Mammary epithelial cell (primary cell): ENCODE measurements around the genes SLC22A18 and ZNF195.

GRCh38 chr11:2217202-2218079, 45.8 kb upstream of the TH start:
- CAGE, long polyA plus RNA, result no peak
- RRBS, result no CpG with 5 or more reads among the region's 23 CpGs

- CAGE, long polyA plus RNA, result no peak
- RRBS, result no CpG with 5 or more reads among the region's 4 CpGs
Observed at GRCh38 chr11:2265259-2265817, 5.0 kb downstream of the ASCL2 start.

DNA sequence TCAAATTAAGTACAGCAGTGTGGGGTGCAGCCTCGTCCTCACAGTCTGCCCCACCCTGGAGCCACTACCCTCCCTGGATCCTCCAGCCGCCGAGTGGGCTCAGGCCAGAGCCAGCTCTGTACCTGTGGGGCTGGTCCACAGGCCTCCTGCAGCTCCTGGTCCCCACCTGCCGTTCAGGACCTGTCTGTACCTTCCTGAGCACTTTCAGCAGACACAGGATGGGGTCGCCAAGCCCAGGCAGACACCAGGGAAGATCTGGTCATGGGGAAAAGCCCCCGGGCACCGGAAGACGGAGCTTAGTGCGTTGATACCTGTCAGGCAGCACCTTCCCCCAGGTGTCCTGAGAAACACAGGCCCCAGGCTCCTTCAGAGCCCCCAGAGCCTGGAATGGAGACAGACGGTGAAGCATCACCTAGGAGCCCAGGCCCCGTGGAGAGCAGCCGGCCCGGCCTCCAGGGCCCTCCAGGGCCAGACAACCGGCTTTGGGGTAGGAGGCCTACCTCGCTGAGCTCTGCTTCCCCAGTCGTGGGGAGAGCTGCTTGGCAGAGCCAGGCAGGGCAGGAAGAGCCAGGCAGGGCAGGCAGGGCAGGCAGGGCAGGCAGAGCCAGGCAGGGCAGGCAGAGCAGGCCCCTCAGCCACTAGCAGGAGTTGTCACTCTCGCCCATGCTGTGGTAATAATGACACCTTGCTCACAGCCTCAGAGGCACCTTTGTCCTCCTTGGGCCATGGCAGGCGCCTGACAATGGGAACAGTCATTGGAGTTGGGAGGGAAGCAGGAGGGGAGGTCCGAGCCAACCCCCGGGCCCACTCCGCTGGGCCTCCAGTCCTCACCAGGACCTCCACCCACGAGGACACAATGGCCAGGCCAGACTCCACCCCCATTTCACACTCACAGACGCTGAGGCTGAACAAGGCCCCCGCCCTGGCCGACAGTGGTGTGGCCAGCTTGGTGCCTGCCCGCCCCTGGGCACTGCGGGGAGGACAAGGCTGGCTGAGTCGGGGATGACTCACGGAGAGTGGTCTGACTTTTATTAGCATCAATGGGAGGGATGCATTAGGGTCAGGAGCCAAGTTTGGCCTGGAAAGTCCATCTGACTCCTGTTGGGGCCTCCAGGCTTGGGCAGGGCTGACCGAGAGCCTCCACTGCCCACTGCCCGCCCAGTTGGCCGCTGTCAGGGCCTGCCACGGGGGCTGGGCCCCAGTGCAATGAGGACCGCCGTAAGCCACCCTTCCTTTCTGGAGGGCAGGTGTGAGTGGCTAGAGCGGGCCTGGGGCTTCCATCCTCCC, 10.1 kb downstream of the TSPAN32 start:
- CAGE, long polyA plus RNA, result no peak
- RRBS, result no CpG with 5 or more reads among the region's 36 CpGs

GRCh38 chr11:2321043-2321672, 19.3 kb downstream of the TSPAN32 start:
- CAGE, long polyA plus RNA, result no peak
- RRBS, result no CpG with 5 or more reads among the region's 12 CpGs

- CAGE, long polyA plus RNA, result no peak
- RRBS, result no CpG with 5 or more reads among the region's 30 CpGs
Observed at GRCh38 chr11:2385067-2385647, 8.0 kb downstream of the CD81 start.

DNA sequence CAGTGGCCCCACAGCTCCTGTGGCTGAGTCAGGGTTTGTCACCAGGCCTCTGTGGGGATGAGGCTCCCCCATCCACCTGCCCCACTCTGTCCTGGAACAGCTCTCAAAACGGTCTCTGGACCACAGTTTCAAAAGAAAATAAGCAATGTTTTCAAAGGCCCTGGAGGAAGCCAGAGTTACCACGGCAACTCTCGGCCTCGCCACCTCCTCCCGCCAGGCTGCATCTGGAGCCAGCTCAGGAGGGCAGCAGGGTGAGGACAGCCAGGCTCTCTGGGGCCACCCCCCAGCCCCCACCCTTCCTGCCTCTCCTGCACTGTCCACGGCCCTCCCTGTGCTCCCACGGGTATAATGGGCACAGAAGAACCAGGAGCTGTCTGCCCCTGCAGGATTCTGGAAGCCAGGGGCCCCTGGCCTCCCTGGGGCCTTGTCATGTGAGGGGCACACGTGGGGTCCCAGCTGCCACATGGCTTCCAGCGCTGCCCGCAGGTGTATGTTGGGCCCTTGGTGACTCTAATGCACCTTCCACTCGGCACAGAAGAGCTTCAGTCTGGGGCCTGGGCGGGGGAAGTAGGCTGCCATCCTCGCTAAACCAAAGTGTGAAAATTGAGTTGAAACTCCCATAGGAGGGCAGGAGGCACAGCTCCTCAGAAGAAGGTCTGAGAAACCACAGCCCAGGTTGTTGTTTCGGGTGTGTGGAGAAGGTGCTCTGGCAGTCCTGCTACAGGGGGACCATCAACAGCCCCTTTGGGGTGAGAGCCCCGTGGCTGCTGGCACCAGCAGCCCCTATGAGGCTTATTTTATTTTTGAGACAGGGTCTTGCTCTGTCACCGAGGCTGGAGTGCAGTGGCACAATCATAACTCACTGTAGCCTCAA, 10.4 kb downstream of the CD81 start:
- CAGE, long polyA plus RNA, result no peak
- RRBS, result no CpG with 5 or more reads among the region's 16 CpGs

GRCh38 chr11:2390539-2391241, 9.9 kb upstream of the TSSC4 start:
- CAGE, long polyA plus RNA, result no peak
- RRBS, result no CpG with 5 or more reads among the region's 14 CpGs

- CAGE, long polyA plus RNA, result no peak
- RRBS, result no CpG with 5 or more reads among the region's 5 CpGs
Observed at GRCh38 chr11:2696211-2696823, 189.3 kb downstream of the CDKN1C start.

GRCh38 chr11:2728713-2729288, 156.8 kb downstream of the CDKN1C start:
- CAGE, long polyA plus RNA, result no peak
- RRBS, result 24% methylated on average over 3 of the region's 17 CpGs

DNA sequence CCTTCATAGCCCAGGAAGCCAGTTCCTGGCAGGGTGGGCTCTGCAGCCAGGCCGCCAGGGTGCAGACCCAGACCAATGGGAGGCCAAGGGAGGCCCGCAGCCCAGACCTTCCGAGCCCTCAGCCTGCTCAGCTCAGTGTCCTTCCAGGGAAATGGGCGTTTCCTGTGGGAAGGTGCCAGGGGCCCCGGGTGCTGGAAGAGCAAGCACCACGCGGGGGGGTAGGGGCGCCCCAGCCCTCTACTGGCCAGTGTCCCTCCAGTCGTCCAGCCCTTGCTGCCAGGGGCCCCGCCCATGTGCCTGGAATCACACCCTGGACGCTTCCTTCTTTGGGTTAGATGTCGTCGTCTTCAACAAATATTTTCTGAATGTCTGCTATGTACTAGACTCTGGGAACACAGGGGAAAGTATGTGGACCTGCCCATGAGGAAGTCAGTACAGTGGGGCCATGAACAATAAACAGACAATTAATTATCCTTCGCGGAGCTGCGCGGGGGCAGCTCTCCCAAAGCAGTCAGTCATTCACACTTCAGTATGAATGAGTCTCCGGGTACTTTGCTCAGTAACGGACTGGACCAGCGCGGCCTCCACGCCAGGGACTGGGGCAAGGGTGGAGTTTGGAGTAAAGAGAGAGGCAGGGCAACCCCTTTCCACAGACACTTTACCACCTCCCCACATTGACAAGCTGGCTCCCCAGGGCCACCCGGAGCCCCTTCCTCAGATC, 60.2 kb downstream of the CDKN1C start:
- CAGE, long polyA plus RNA, result no peak
- RRBS, result no CpG with 5 or more reads among the region's 23 CpGs

DNA sequence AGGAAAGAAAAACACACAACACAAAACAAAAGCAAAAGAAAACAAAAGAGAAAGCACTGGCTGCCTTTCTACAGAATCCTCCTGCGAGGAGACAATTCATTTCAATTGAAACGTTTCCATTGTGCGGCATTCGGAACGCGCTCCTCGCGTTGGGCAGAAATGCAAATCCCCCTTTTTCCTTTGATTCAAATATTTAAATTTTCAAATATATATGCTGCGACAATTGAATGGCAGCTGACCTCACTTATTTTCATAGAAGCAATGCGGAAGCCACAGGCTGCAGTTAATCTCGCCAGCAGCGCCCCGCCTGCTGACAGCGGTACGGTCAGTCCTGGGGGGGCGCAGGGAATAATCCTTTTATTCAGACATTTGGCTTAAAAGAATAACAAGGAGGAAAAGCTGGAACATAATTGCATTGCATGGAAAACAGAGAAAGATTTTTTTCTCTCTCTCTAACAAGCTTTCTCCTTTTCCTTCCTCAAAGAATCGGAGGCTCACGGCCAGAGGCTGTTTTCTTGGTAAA, 17.4 kb downstream of the CDKN1C start:
- CAGE, long polyA plus RNA, result no peak
- RRBS, result no CpG with 5 or more reads among the region's 18 CpGs

DNA sequence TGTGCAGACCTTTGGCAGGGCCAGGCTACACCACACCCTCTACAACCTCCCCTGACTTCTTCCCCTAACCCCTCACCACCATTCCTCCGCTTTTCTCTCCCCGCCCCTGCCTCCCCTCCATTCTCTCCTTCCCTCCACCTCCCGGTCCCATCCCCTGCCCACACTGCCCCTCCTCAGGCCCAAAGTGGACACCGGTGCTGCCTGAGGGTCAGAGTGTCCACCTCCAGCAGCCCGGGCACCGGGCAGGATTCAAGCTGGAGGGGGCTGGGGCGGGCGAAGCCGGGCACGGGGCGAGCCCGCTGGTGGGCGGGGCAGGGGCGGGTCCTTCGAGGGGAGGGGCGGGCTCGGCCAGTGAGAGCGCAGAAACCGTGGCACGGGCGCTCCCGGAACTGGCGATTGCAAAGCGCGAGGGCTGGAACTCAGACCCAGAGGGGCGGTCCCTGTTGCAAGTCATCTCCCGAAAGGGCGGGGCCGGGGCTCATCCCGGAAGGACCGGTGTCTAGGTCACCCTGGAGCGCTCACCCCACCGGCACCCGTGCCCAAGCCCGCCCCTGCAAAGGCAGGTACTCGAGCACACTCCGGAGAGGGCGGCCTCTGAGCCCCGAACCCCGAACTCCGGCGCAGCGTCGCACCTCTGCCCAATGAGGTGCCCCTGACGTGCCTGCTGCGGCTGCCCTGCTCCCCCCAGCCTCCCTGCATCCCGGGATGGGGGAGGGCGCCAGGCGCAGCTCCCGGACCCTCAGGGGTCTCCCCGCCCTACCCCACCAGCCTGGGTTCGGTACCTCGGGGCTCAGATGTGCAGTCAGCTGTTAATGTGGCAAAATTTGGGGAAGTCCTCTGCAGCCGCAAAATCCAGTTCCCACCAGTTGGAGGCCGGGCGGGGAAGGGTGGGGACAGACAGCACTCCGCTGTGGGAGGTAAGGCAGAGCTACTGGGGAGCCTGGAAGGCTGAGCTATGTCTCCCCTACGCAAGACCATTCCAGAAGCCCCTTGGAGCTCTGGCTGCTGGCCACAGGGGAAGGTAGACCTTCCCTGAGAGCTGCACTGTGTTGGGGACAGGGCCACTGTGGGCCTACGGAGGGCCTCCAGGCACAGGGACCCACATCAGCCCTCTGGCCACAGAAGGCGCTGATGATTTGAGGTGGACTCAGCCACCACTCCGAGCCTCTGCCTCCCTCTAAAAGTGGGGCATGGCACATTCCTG, at the start of gene SLC22A18:
SLC22A18 (plus strand) TSS at position 477 of the 1,204 bp plus-strand sequence.
- CAGE, long polyA plus RNA, result no peak
- RRBS, result 2% methylated on average over 21 of the region's 61 CpGs

- CAGE, long polyA plus RNA, result no peak
- RRBS, result no CpG with 5 or more reads among the region's 9 CpGs
Observed at GRCh38 chr11:2943085-2943482, 13.9 kb upstream of the PHLDA2 start.

DNA sequence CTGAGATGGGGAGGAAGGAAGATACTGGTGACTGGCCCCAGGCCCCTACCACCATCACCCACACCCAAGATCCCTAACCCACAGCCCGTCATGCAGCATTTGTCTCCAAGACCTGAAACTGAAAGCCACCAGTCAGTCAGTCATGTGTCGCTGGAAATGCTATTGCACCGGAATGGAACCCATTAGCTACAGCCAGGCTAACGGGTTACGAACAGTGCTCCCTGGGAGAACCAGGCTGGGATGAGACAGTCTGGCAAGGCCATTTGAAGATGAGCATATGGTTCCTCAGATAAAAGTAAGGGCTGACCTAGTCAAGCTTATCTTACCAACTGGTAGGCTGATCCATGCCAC, 28.5 kb downstream of the NAP1L4 start:
- CAGE, long polyA plus RNA, result no peak
- RRBS, result no CpG with 5 or more reads among the region's 5 CpGs

GRCh38 chr11:3049648-3050378, 7.4 kb downstream of the CARS1 start:
- CAGE, long polyA plus RNA, result no peak
- RRBS, result no CpG with 5 or more reads among the region's 18 CpGs

GRCh38 chr11:3056432-3056872, 771 bp downstream of the CARS1 start:
- CAGE, long polyA plus RNA, result no peak
- RRBS, result 2% methylated on average over 4 of the region's 14 CpGs

- CAGE, long polyA plus RNA, result no peak
- RRBS, result no CpG with 5 or more reads among the region's 44 CpGs
Observed at GRCh38 chr11:3155994-3157161, 8.7 kb downstream of the OSBPL5 start.

GRCh38 chr11:3161177-3161864, 3.8 kb downstream of the OSBPL5 start:
- CAGE, long polyA plus RNA, result no peak
- RRBS, result no CpG with 5 or more reads among the region's 17 CpGs

- CAGE, long polyA plus RNA, result no peak
- RRBS, result no CpG with 5 or more reads among the region's 39 CpGs
Observed at GRCh38 chr11:3169003-3170116, 4.2 kb upstream of the OSBPL5 start.

- CAGE, long polyA plus RNA, result no peak
- RRBS, result under 1% methylated on average over 8 of the region's 21 CpGs
Observed at GRCh38 chr11:3379016-3379513, at the start of gene ZNF195. TSS of gene ZNF195 (minus strand) at chr11:3379146.